Skin of body (tissue), 2 donors: ENCODE measurements around a stretch of chr6.

DNA sequence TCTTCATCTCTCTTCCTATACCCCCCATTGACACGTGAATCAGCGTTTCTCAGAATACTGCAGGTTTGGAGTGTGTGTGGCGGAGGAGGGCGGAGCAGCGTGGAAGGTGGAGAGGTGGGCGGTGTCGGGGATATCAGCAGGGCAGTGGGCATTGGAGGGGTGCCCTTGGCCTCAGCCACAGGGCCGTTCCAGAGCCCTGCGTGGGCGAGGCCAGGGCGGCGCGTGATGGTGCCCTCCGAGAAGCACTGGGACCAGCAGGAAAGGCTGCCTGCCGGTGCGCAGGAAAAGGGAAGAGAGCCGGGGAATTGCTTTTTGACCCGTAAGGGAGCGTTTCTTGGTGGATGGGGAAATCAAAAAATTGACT is 82.8 kb upstream of the DUSP22 start:
- RAMPAGE, long total RNA = no peak

GRCh38 chr6:292605-293437 is 534 bp downstream of the DUSP22 start:
- RAMPAGE, long total RNA = no peak

- RAMPAGE, long total RNA = no peak
Measured at GRCh38 chr6:393814-394250, 2.3 kb downstream of the IRF4 start.

GRCh38 chr6:434627-434973 is 43.0 kb downstream of the IRF4 start:
- RAMPAGE, long total RNA = no peak

- RAMPAGE, long total RNA = no peak
Measured at GRCh38 chr6:446623-447111, 55.1 kb downstream of the IRF4 start.

GRCh38 chr6:562127-562672 is 94.7 kb downstream of the HUS1B start:
- RAMPAGE, long total RNA = no peak

GRCh38 chr6:591064-591816 is 65.7 kb downstream of the HUS1B start:
- RAMPAGE, long total RNA = no peak

- RAMPAGE, long total RNA = no peak
Measured at GRCh38 chr6:706082-706647, 13.2 kb upstream of the EXOC2 start.

DNA sequence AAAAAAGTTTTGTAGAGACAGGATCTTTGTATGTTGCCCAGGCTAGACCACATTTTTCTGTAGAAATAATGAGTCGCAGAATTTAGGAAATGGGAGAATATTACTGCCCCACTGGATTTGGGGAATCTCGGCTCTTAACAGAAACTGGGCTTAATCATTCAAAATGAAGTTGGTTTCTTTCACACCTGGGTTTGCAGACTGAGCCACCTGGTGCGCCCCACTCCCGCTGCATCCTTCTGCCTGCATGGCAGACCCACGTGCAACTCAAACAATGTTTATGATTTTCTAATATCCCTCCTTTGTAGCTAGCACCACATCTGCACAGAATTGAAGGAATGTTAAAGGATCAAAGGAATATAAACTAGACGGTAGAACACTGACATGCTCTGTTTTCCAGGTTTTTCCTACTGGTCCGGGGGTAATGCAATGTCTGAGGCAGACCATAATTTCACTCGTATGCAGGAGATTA is 265.8 kb upstream of the FOXQ1 start:
- RAMPAGE, long total RNA = no peak

DNA sequence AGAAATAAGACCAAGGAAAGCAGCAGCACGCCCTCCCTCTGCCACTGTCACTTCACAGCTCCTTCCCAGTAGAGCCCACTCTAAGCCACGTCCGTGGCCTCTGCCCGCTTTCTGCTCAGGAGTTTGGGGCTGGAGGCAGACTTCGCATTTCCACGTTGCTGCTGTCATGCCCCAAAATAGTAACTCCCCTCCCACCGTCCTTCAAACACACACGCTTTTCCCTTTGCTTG is 264.0 kb upstream of the FOXQ1 start:
- RAMPAGE, long total RNA = no peak

DNA sequence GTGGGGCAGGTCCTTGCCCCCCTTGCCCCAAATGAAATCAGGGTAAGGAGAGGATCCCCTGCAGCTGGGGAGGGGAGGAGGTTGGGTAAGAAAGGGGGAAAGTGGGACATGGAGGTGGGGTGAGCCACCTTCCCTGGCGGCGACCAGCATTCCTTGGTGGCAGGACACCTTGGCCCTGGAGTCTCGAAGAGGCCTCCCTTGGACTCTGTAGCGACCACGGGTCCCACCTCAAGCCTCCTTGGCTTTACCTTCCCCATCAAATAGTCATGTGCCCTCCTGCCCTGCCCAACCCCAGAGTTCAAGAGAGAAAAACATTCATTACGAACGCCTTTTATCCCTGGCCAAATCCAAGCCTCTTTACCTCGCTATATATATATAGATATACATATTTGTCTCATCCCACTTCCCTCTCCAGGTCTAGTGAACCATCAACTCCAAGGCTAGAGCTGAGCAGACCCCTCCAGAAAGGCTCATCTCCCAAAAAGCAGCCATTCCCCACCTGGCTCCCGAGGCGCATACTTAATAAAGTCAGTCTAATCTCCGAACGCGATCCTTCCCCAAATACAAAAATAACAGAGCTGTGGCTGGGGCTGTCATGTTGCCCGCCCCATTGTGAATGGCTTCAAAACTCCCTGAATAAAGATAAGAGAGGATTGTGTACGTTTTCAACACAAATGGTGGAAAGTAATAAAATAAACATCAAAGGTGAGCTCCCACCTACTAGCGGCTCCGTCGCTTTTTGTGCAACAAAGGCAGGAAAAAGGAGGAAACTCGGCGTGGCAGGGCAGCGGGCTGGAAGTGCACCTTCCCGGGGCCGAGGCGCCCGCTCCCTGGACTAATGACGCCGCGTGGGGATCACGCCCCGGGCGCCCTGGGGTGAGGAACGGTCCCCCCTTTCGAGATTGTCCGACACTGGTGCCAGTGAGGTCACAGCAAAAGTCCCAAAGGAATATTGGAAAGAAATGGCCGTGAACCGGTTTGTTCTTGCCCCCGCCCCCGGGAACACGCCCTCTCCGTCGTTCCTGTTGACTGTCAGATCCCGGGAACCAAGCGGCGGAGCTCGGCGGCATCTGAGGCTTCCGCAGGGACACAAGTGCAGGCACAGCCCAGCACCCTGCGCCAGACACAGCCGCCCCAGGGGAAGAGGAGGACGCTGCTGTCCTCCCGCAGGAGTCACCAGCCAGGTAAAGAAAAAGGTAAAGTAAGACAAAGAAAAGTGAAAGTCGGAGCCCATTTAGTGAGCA is 1.4 kb upstream of the FOXQ1 start:
- RAMPAGE, long total RNA = no peak

- RAMPAGE, long total RNA = no peak
Measured at GRCh38 chr6:1312438-1313053, 648 bp downstream of the FOXQ1 start.

DNA sequence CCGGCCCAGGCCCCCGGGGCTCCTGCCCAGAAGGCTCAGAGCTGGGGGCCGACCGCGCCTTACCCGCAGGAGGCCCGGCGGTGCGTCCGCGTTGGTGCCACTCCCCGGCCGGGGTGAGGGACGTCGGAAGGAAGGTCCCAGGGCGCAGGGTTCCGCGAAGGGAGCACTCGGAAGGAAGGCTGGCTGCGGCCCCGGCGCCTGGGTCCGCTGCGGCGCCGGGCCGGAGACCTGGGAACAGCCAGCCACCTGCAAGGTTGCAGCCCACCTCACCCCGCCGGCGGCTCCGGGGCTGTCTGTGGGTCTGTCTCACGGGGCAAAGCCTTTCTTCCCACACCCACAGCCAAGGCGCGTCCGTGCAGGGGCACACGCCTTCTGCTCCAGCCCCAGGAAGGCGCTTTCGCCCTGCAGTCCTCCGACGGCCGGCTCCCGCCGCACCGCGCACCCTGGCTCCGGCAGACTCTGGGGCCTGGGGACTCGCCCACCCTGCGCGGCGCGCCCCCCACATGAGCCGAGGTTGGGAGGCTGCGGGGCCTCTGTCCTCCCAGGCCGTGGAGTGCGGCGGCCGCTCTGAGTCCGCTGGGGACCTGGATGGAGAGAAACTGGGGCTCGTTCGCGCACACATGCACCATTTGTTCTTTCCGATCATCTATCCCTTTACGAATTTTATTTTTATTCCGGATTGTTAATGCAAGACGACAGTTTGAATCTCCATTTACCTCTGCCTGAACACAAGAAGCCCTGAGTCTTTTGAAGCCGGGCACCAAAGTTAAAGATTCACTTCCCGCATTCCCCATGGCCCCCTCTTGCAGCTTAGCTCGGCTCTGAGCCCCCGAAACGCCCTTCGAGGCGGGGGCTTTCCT is 4.6 kb upstream of the FOXC1 start:
- RAMPAGE, long total RNA = no peak

GRCh38 chr6:1606058-1606336 is 3.7 kb upstream of the FOXC1 start:
- RAMPAGE, long total RNA = no peak

GRCh38 chr6:1613288-1613840 is 3.6 kb downstream of the FOXC1 start:
- RAMPAGE, long total RNA = no peak

GRCh38 chr6:1625792-1626547 is 16.3 kb downstream of the FOXC1 start:
- RAMPAGE, long total RNA = no peak

DNA sequence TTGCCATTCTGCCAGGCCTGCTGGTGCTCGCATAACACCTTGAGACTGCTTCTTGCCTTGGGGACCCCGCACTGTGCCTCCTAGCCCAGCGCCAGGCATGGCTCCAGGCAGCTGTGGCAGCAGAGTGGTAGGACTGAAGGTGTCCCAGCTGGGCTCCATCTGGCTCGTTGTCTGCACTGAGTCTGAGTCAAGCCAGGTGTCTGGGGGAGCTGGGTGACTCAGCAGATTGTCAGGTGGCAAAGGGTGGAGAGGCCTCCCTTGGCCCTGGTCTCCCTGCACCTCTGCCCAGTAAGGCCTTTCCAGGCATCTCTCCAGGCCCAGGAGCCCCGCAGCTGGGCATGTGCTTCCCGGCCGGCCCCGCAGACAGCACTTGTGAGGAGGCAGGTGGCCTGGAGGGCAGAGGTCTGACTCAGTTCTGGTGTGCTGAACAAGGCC is 27.3 kb downstream of the FOXC1 start:
- RAMPAGE, long total RNA = no peak

- RAMPAGE, long total RNA = no peak
Measured at GRCh38 chr6:1832617-1833231, 223.0 kb downstream of the FOXC1 start.

DNA sequence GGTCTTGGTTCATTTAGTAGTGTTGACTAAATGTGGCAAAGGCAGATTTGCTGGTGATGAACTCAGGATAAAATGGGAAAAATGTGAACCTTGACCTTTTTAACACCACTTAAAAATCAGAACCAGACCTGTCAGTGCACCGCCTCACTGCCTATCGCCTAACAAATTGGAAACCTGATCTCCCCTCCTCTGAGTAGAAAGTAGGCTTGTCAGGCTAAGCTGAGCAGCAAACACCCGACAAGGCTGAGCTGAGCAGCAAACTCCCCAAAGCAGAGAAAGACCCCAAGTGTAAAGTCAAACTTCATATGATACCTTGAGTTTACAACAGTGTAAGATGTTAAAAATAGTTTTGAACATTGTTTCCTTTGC is 254.8 kb downstream of the FOXC1 start:
- RAMPAGE, long total RNA = no peak

GRCh38 chr6:2103873-2104295 is 141.5 kb downstream of the GMDS start:
- RAMPAGE, long total RNA = no peak